GM12892 (cell line): ENCODE results near the gene GSPT1.

GRCh38 chr16:11670167-11670800 lies 2.0 kb downstream of the SNN start:
- RRBS = no CpG with 5 or more reads among the region's 18 CpGs

- RRBS = no CpG with 5 or more reads among the region's 13 CpGs
Observed at GRCh38 chr16:11678431-11679293, 10.4 kb downstream of the SNN start.

GRCh38 chr16:11688158-11688833 lies 20.0 kb downstream of the SNN start:
- RRBS = no CpG with 5 or more reads among the region's 5 CpGs

DNA sequence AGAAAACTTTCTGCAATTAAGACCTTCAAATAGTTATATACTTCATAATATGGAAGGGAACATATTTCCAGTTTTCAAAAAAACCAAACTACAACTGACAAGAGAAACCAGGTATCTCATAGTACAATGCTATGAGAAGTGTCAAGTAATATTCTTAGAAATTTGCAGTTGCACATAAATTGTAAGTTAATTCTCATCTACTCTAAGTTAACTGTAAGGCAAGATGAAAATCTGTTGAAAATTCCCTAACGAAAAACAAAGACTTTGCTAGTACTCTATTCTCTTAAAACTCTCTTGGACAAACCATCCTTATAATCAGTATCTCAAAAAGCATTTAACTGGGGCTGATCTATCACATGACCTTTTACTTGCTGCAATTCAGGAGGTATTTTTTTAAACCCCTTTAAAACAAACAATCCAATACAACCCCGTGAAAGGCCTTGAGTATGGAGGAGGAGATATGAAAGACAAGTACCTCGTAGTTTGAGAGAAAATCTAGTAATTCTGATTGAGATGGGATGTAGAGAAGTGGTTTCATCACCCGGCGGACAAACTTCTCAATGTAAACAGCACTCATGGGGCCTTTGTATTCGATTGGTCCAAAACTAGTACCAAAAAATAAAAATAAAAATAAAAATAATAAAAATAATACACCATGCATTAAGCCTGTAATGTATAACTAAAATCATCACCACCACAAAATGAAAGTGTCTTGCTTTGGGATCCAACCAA lies 12.3 kb downstream of the TXNDC11 start:
- RRBS = no CpG with 5 or more reads among the region's 6 CpGs

DNA sequence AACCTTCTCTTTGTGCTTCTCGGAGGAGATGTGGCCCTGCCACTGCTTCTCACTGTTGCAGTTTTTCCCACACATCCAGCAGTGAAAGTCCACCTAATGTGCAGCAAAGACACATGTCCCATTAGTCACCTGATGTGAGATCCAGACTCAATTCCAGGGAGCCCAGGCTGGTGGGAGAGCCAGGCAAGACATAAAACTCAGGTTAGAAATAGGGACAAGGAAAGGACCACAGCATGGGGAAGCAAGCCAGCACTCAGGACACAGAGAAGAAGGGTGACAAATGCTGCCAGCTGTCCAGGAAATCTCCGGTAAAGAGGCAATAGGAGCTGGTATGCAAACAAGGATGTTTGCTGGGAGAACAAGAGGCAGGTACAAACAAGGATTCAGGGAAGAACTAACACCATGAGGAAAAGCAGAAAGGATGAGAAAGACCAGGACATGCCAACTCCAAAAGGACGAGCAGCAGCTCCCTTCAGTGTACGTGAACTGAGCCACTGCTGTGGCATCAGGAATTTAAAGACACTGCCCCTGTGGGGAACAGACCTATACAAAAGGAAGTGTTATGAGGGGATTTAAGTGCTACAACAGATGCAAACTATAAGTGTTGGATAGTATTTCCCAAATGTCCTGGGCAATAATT lies 10.2 kb upstream of the TXNDC11 start:
- RRBS = no CpG with 5 or more reads among the region's 4 CpGs

DNA sequence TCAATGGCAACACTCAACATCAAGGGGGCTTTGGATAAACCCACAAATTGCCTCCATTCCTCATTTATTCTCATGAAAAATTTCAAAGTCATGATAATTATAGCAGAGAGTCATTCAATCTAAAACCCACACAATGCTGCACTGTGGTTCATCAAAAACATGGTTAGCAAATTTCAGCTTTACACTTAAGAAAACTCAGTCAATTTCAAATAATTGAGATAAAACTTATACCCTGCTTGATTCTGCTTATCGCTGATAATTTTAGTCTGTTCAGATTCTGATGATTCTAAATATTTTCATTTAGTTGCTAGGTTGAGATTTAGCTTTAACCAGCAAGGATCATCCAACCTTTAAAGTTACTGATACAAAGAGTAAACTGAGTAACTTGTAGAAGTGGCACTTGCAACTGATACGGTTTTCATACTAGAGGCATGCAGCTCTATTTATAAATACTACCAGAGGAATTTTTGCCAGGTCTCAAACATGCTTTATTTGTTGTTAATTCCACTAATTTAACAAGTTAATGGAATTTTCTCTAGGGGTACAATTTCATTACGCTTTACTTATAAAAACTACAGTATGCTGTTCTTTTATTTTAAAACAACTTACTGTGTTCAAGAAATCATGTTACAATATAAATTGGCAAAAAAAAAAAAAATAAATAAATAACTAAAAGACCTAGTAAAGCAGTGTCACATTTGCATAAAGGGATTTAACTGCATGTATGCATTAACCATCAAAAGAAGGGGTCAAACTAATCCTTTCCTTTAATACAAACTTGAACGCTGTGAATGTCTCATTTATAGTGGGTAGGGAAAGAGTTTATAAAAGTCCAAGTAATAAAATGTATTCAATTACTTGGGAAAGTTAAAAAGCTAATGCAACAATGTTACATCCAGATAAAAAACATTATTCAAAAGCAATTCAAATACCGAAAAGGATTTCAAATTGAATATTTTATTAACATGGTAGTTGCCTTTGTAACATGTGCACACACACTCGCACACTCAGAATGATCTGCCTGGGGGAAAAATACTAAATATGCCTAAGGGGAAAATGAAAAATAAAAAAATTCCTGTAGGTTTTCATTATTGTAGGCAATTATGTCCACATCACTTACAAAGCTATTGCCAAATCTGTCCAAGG lies 20.8 kb upstream of the RSL1D1 start:
- RRBS = no CpG with 5 or more reads among the region's 6 CpGs

DNA sequence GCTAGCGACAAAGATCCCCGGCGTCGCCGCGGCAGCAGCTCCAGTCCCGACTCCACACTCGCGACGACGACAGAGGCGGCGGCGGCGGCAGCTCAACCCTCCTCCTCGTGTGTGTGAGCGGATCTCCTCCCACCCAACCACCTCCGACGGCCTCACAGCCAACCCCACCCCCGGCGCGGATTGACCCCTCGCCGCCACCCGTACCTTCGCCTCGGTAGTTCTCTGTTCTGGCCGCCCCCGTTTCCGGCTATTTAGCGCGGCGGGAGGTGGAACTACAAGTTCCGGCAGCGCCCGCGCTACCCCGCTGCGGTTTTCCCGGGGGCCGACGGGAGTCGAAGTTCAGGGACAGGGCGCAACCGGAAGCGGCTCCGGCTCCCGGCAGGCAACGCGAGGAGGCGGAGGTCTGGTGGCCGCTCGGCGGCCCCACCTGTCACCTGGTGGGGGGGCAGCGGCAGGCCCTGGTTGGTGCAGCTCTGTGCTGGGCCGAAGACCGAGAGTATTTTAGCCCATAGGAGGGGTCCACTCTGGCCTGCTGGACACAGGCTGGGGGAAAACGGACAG lies at the start of gene GSPT1:
TSS of gene GSPT1 (minus strand) at position 119 of the 561 bp plus-strand sequence.
- RRBS = under 1% methylated on average over 13 of the region's 58 CpGs

DNA sequence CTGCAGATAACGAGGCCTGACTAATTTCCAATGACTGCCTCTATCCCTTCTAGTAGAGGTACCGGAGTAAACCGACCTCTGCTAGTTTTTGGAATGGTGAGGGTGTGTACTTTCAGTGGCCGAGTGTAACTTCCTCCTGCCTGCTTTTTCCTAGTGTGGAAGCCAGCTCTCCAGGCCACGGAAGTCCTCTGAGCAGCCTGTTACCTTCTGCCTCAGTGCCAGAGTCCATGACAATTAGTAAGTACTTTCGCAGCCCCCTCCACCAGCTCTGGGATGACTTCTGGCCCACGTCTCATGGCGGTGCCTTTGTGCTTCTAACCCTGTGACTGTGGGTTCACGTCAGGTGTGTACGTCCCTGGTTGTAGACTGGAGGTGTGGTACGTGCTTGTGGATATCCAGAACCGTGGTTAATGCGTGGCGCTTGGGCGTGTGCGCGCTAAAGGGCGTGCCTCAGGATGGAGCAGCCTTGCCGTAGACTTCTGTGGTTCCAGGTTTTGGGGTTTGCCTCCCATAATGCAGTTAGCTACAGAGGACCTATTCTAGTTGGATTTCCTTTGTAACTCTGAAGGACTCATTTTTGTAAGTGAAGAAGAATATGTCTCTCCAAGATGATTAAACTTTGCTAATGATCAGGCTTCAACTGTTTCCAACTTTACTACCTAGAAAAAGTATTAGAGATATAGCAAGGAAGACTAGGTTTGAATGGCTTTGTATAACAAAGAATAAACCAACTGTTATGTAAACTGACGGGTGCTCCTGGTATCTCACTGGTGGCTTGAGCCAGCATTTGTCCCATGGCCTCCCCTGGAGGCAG lies 102.4 kb downstream of the SNX29 start:
- RRBS = no CpG with 5 or more reads among the region's 20 CpGs

- RRBS = no CpG with 5 or more reads among the region's 7 CpGs
Observed at GRCh38 chr16:12421160-12422006, 382.3 kb downstream of the CPPED1 start.

DNA sequence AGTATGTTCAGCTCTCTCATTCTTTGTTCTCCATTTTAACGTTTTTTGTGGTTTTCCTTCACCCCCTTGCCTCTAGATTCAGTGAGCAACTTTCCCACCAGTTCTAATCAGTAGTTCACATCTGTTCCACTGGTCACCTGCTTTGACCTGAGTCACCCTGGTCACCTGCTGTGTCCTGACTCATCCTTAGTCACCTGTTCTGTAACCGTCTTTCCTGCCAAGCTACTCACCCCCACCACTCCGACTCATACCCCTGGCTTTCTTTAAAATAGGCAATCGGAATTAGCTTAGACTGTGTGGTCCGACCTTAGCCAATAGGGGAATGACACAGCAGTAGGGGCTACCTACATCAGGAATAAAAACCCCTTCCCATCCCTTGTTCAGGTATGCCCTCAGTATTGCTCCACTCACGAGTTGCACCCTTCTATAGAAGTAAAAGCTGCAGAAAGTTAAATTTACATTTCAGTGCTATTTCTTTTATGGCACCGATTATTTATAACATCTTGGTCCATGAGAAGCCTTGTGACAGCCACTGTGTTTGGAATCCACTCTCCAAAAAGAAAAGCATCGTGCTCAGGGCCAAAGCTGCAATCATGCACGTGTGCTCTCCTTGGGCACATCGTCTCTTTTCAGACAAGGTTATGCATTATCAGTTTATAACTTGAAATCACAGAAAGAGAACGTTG lies 189.9 kb downstream of the CPPED1 start:
- RRBS = no CpG with 5 or more reads among the region's 11 CpGs

DNA sequence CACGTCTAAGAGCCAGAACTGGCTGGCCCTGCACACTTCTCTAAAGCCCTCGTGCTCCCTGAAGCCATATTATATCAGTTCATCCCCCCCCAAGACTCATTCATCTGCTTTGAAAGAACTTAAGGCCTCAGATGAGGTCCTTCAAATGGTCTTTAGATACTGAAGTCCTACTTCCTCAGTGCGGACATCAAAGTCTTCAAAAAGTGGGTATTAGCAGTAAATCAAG lies 296.3 kb upstream of the ERCC4 start:
- RRBS = no CpG with 5 or more reads among the region's 3 CpGs

DNA sequence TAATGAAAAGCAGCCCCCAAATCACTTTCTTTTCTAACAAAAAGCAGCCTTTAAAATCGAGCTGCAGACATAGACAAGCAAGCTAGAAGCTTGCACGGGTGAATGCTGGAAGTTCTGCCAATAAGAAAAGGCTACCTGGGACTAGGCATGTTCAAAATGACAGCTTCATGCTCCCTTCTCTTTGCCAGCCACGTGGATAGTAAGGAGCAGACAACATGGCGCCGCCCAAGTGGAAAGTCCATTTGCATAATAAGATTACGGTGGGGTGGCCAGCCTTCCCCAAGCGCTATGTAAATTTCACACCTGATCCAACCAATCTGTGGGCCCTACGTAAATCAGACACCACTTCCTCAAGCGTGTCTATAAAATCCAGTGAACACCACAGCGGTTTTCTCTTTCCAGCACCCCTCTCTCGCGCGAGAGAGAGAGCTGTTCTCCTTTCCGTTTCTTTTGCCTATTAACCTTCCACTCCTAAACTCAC lies 140.4 kb upstream of the ERCC4 start:
- RRBS = no CpG with 5 or more reads among the region's 14 CpGs

DNA sequence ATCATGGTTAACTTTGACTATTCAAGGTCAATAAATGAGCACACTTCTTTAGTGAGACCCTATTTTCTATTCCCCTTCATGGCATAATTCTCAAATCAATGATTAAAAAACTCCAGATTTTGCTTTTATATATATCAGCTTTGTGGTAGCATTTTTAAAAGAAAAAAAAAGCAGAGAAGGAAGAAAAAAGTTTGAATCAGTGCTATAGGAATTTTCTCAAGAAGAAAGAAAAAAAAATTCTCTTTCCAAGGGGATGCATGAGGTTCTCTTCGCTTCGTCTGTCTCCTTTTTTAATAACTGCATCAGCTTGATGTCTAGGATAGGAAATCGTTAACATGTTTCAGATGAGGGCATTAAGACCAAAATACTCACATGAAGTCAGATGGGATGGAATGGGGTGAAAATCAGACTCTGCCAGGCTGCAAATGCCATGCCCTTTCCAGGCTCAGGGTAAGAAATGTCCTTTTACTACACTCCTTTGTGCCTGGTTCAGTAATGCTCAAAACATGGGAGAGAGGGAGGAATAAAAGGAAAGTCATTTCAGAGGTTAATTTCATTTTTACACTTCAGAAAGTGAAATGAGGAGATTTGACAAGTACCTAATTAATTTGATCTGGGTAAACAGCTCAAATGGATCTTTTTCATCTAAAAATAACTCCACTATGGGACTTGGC lies 21.8 kb upstream of the ERCC4 start:
- RRBS = no CpG with 5 or more reads among the region's 3 CpGs

DNA sequence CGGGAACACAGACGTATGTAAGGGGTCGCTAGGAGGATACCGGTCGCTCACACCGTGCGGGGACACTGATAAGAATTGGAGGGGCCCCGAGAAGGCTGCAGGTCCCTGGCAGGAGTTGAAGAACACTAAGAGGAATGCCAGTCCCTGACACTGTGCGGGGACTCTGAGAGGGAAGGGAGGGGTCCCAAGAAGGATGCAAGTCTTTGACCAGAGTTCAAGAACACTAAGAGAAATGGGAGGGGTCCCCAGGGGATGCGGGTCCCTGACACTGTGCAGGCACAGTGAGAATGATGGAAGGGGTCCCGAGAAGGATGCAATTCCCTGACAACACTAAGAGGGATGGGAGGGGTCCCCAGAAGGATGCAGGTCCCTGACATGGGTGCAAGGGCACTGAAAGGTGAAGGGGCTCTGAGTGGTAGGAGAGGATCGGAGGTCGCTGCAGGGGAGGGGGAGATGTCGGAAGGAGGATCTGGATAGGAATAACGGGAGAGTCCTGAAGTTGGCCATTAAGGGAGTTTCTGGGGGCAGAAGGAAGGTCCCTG lies 669 bp downstream of the ERCC4 start:
- RRBS = no CpG with 5 or more reads among the region's 15 CpGs

DNA sequence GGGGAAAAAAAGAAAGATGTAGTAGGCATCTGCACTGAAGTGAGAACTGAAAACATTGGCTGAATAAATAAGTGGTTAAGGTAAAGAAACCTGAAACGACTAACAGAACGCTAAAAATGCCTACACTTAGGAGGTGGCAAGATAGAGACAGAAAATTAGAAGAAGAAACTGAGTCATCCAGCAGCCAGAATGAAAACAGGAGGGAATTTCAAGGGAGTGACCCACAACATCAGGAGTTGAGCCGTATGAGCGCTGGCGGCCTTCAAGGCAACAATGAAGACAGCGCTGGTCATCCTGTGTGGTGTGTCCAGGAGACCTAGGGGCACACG lies 36.3 kb downstream of the ERCC4 start:
- RRBS = no CpG with 5 or more reads among the region's 7 CpGs

GRCh38 chr16:13957792-13958168 lies 37.8 kb downstream of the ERCC4 start:
- RRBS = no CpG with 5 or more reads among the region's 7 CpGs

DNA sequence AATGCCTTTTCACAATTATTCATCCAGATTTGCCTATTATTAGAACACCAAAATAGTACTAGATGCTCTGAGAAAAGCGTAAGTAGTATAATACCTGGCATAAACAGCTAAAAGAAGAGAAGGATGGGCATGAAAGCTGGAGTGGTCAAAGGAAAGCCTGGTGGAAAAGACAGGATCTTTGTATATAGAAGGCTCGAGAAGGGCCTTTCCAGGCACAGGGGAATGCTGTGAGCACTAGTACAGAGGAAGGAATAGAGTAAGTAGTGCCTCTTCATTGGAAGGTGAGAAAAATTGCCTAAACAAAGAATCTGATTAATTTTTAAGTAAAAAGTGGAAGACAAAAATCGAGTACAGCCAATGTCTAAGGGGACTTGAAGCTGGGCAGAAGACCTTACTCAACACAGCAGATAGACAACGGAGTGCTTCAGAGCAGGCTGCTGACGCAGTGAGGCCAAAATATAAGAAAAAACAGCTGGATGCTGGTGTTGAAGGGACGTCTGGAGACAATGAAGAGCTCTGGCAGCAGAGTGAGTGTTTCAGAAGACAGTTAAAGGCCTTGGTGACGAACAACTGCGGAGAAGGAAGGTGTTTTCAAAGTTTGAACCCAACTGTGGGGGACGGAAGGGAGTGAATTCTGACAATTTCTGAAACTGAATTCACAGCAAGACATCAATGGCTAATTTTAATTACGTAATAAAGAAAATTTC lies 169.7 kb downstream of the MRTFB start:
- RRBS = no CpG with 5 or more reads among the region's 10 CpGs

- RRBS = no CpG with 5 or more reads among the region's 12 CpGs
Observed at GRCh38 chr16:14303144-14303462, 232.0 kb downstream of the MRTFB start.

DNA sequence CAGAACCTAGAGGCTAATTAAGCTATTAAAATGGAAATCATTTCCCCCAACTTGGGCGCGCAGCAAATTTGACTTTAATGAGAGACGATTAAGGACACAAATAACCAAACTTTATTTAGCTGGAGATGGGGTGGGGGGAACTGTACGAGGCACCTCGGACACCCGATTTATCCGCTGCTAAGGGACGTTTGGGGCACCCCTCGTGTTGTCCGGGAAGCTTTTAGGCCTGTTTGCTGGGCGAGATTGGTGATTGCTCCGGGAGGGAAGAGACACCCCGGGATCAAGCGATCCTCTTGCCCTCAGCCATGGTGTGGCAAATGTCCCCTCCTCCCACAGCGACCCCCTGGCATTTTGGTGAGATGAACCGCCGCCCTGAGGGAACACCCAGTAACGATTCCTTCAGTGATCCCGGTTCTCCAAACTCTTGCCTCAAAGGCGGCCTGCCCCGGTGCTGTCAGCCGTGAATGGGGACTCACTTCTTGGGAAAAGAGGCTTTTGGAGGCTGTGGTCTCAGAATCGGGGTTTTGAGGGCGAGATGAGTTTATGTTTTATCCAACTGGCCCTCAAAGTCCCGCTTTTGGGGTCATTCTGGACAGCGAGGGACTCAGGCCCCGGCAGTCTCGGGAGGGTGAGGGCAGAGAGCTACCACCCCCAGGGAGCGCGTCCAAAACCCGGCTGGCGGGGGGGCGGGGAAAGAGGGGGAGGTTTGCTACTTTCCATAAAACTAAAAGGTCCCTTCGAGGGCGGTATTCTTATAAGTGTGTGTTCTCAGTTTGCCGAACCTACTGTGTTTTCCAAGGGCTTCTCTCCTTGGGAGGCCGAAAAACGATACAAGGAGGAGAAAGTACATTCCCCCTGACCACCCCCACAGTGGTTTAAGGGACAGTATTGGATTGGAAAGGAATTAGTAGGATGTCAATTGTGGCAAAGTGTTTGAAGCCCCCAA lies 232.6 kb downstream of the MRTFB start:
- RRBS = 10% methylated on average over 9 of the region's 38 CpGs

- RRBS = no CpG with 5 or more reads among the region's 9 CpGs
Observed at GRCh38 chr16:14501390-14502385, 128.4 kb downstream of the PARN start.